ENCODE measurements around a stretch of chr10.

DNA sequence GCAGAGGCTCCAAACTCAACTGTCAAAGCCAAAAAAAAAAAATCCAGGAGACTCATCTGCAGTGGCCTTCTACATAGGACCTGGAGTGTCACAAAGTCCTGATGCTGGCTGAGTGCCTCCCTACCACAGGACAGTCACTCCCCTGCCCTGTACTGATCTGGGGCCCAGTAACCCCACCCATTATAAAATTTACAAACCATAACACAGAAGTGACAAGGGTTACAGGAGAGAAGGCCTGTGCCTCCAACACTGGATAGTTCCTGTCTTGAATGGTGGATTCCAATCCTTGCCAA lies 14.6 kb downstream of the PDLIM1 start:
- PRO-cap: no peak

- PRO-cap: no peak
Observed at GRCh38 chr10:95357446-95357823, 66.6 kb upstream of the PDLIM1 start.

DNA sequence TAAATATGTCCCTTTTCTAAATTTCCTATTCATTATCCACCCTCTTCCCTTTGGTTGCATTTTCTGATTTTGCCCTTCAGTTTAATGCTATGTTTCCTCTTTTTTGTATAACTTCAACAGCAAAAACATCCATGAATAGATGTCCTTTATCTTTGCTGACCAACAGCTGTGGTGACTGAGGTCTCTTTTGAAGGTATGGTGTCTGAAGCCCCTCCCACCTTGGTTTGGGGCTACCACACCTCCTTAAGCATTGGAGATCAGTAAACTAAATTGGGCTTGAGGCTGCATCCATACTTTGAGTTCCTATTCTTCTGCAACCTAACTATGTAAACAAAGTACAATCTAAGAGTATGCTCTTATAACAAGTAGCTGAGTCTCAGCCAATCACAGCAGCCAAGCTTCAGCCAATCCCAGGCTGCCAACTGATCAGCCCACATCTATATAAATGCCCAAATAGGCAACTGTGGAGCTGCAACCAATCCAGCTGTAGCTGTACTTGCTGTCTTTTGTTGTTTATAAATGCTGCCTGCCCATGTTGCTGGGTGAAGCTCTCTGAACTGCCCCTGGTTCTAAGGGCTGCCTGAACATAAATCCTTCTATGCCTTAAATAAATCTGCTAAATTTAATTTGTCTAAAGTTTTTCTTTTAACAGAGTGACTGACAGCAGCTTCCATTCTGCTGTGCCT lies 69.4 kb upstream of the PDLIM1 start:
- PRO-cap: no peak

GRCh38 chr10:95415542-95416347 lies 124.9 kb upstream of the PDLIM1 start:
- PRO-cap: unidirectional peak, minus-strand start at chr10:95415747

GRCh38 chr10:95469302-95469772 lies 91.8 kb downstream of the SORBS1 start:
- PRO-cap: no peak

GRCh38 chr10:95493308-95493896 lies 67.8 kb downstream of the SORBS1 start:
- PRO-cap: no peak

GRCh38 chr10:95502655-95503520 lies 58.3 kb downstream of the SORBS1 start:
- PRO-cap: no peak

DNA sequence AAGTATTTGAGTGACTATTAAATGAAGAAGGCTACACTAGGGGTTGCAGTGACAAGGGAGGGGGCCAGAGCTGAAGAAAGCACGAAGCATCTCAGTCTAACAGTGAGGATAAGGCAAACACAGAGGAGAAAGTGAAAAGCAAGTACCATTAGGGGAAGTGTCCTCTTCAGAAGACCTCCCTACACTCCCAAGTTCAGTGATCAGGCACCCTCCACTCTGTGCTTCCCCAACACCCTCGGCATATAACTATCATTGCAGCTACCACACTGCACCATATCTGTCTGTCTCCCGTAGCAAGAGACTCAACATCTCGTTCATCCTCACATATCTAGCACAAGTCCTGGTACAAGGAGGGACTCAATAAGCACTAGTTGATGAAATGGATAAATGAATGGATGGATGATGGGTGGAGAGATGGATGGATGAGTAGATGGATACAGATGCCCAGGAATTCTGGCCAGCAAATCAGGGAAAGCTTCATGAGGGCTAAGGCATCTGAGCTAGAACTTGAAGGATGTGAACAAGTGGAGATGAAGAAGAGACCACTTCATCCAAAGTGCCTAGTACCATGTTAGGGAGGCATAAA lies 26.4 kb downstream of the SORBS1 start:
- PRO-cap: no peak

DNA sequence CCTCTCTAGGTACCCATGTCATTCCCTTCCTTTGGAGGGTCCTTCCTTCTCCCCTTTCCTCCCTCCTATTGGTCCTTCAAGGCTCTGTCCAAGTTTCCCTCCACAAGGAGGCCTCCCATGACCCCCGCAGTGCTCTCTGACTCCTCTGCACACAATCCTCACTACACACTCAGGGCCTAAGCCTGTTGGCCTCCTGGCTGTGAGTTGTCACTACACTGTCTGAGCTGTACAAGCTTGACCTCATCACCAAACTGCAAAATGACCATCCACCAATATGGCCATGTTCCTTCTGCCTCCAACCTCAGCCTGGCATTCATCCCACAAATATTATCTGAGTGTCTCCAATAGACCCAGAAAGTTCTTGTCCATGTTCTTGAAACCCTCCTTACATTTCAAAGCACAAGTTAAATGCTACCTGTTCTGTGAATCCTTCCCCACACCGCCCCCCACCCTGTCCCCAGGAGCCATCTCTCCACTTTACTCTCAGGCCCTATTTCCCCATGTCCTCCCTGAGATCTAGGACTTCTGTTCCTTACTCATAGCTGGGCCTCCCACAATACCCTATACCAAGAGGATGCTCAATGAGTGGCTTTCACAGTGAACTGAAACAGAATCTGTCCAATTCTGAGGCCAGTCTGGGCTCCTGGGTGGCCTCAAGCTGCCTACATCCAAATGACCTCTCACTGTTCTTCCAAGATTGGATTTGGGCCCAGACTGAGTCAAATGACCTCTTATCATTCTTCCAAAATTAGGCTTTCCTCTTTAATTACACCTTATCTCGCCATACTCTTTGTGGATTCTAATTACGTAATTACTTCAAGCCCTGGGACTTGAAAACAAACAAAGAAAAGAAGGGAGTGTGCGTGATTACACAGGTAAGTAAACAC lies 19.2 kb downstream of the SORBS1 start:
- PRO-cap: no peak

GRCh38 chr10:95542644-95543442 lies 18.3 kb downstream of the SORBS1 start:
- PRO-cap: no peak

DNA sequence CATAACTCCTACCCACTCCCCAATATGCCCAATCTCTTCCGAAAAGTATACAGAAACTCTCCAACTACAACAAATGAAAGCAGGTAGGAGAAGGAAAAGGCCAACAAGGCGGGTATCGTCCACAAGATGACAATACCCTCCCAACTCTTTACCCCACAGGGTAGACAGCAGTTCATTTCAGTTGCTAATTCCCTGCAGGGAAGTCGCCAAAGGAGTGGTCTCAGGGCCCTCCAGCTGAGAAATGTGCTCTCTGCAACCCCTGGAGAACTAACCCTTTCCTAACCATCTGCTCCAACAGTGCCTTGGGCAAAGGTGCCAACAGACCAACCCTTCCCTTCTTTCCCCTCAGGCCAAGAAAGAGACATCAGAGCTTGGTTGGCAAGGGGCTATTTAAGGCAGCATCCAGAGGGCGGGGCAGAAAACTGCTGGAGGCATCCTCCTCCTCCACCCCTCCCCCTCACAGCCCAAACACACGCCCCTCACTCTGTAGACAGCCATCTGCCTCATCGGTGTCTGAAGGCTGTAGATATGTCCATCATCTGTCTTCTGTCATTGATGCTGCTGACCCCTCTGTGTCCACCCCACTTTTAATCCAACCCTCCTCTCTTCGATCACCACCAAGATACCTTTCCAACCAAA lies 1.7 kb downstream of the SORBS1 start:
- PRO-cap: no peak

DNA sequence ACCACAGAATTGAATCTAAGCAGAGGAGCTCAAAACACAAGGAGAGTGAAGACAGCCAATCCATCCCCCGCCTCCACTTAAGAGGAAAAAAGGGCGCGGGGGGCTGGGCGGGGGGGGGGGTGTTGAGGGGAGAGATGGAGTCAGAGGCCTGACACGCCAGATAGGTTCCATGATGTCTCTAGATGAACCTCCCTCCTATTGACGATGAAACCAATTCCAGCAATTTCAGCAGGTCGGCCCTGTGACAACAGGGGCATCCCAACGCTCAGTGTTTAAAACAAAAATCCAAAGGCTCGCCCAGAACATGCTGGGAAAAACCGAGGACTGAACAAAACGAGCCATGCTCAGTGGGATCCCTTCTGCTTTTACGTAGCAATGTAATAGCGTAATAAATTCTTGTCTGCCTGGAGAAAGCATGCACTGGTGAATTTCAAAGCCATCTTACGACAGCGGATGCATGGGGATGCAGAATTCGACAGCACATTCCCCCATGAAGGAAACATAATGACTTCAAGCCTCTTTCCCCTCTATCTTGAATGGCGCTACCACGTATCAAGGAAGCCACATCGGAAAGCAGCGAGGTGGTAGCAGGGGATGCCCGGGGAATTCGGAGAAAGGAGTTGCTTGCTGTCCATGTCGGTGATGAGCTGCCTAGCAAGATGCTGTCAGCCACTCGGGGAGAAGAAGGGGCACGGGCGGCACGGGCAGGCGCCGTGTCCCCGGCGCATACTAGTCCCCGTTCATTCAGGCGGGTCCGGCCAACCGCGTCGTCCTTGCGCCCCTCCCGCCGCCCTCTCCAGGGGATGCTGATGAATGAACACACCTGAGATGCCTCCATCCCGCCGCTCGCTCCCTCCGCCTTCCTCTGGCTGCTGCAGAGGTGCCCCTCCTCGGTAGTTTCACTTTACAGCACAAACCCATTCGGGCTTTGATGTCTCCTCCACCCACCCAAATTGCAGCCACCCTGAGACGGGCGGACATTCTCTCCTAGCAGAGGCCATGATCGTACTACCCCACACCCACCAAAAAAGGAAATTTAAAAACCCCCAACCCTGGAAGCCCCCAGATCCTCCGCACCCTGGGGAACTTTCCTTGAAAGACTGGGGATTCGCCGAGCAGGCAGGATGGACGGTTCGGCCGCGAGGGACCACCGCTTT lies 817 bp downstream of the SORBS1 start:
- PRO-cap: bidirectional peak, plus-strand start at position 672 of the sequence, minus-strand start at position 361 of the sequence

- PRO-cap: no peak
Observed at GRCh38 chr10:95761533-95762269, 5.7 kb downstream of the ENTPD1 start.

DNA sequence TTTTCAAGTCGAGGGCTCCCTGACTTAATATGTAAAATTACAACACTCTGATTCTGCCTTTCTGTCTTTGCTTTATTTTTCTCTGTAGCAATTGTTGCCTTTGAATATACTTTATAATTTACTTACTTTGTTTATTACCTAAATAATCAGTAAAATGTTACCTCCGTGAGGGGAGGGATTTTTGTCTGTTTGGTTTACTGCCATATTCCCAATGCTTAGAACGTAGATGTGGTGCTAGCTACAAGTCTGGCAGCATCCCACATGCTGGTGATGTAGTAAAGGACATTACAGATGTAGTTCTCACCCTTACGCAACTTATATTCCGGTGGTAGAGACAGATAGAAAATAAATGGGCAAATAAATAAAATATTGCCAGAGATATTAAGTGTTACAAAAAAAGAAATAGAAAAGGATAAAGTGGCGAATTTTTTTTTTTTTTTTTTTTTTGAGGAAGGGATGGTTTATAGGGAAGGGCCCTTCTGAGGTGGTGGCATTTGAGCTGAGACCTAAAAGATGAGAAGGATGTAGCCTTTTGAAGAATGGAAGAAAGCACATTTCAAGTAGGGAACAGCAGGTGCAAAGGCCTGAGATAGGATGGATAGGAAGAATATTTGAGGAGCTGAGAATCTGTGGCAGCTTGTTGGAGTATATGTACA lies 8.5 kb downstream of the ZNF518A start:
- PRO-cap: no peak

DNA sequence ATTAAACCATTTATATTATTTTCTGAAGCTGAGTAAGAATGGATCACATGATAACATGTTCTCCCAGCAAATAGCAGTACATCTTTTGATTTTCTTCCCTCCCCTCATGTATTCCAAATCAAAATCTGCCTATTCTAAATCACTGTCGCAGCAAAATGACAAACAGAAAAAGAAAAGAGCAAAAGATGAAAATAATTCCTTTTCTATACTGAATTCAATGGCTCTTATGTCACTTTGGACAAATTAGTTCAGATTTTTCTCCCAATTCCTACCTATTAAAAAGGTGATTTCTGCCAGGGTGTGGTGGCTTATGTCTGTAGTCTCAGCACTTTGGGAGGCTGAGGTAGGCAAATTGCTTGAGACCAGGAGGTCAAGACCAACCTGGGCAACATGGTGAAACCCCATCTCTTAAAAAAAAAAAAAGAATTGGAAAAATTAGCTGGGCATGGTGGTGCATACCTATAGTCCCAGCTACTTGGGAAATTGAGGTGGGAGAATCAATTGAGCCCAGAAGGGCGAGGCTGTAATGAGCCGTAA lies 10.3 kb downstream of the ZNF518A start:
- PRO-cap: no peak

- PRO-cap: no peak
Observed at GRCh38 chr10:96266126-96266889, 5.1 kb downstream of the BLNK start.

DNA sequence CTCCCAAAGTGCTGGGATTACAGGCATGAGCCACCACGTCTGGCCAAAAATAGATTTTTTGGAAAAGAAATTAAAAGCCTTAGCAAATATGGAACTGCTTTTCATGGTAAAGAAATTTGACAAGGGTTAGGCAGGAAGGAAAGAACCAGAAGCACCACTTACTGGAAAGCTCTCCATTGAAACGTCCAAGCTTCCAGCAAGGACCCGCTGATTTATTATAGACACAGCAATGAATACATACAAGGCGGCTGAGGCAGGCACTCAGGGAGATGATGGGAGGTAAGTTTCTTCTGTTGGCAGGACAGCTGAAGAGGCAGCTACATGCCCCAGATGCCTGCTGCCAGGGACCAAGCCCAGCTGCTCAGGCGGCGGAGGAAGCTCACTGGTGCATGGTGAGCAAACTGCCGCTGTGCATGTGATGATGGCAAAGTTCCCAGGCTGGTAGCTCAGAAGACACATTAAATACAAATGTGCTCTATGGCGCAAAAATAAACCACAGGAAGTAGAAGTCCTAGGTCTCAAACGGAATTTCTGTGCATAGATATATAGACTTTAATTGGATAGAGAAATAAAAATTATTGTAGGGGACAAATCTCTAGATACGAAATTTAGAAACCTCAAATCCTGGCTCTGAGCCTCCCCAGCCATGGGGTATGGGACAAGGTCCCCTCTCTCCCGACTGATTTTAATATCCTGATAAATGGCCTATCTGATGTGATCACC lies 2.3 kb downstream of the DNTT start:
- PRO-cap: no peak

DNA sequence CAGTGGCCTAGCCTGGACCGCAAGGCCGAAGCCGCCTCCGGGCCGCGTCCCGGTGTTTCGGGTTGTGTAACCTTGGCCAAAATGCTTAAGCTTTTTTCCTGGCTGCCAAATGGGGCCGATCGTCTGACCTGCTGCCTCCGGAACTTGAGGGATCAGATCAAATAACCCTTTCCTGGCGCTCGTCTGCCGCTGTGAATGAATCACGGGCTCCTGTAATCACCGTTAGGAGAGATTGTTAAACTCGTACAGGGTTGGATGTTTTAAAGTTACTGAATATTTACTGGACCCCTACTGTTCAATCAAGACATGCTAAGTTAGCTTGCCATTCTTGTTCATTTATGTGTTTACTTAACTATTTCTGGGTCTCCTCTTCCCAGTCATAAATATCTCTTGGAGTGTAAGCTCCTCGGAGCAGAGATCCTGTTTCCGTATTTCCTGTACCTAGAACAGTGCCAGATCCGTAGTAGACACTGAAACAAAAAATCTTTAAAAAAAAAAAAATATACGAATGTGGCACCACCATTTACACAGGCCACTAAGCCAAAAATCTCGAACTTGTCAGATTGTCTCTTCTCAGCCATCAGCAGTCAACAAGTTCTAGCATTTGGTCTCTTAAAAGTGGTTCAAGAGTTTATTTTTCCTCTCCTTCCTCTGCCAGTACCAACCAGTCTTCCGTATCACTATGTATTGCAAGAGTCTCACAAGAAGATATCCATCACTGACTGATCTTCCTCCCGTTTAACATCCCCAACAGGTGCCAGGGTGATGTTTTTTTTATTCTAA lies 627 bp upstream of the TM9SF3 start:
- PRO-cap: bidirectional peak, plus-strand start at position 198 of the sequence, minus-strand start at position 146 of the sequence

DNA sequence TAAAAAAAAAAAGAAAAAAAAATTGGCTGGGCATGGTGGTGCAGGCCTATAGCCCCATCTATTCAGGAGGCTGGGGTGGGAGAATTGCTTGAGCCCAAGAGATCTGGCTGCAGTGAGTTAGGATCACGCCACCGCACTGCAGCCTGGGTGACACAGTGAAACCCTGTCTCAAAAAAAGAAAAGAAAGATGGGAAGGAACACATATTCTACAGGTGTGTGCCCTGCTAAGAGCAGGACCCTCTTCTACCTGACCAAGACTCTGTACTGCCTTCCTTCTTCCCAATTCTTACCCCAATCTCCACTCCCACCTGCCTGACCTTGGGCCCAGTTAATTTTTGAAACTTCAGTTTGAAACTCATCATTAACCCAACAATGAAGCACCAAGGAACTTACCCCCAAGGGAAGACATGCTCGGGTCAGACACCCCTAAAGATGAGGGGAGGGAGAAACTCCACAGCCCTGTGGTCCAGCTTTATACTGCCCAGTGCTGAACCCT lies 43.9 kb upstream of the TM9SF3 start:
- PRO-cap: no peak

DNA sequence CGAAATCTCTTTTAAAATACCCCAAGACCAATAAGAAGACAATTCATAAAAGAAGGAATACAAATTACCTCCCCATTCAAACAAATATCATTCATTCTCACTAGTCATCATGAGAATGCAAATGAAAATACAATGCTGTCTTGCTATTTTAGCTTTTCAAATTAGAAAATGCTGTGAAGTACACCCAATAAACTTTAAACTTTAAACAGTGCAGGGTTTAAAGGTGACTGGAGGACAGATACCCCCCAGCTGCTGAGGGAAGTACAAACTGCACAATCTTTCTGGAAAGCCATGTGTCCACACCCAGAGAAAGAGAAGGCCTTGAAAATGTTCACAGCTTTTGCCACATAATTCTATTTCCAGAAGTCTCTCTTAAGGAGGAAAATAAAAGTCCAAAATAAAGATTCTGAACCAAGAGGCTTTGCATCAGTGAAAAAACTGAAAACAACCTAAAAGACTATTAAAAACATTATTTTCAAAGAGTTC lies 56.5 kb downstream of the PIK3AP1 start:
- PRO-cap: no peak

Data from sciatic nerve (tissue), 1 donor.